ENCODE data around the gene SPATA31D4.

DNA sequence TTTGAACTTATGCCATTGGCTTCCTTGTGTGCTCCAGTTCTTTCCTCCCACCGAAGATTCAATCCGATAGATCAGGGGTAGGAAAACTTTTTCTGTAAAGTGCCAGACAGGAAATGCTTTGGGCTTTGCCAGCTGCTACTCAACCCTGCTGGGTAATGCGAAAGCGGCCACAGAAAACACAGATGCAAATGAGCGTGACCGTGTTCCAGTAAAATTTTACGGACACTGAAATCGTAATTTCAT lies 721 bp downstream of the NMRK1 start:
- PRO-cap, result no peak

DNA sequence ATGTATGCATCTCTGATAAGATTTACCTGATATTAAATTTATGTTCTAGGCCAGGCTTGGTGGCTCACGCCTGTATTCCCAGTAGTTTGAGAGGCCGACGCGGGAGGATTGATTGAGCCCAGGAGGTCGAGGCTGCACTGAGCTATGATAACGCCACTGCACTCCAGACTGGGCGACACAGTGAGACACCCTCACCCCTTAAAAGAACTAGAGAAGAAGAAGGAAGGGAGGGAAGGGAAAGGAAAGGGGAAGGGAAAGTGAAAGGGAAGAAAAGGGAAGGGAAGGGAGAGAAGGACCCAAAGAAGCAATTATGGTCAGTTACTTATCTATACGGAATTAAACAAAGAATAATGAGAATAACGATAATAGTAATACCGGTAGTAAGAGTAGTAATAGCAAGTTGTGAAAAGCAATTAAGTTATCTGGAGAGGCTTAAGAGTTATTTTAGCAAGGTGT lies 1.2 kb upstream of the RFK start:
- PRO-cap, result no peak

DNA sequence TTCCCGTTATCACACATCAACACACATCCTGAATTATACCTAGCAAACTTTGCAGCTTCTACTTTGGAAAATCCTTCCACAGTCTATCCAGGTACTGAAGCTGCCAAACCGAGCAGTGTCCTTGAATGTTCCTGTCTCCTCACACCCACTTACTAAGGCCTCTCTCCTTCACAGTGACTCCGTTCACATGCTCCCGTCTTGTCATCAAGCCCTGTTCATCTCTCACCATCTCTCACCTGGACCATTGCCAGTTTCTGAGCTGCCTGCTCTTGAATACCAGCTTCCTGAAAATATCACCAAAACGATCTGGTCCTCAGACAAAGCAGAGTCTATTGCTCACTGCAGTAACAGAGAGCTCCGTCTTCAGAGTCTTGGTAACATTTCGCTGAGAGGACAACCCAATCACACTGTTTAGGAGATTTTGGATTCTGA lies 57.4 kb downstream of the GCNT1 start:
- PRO-cap, result no peak

DNA sequence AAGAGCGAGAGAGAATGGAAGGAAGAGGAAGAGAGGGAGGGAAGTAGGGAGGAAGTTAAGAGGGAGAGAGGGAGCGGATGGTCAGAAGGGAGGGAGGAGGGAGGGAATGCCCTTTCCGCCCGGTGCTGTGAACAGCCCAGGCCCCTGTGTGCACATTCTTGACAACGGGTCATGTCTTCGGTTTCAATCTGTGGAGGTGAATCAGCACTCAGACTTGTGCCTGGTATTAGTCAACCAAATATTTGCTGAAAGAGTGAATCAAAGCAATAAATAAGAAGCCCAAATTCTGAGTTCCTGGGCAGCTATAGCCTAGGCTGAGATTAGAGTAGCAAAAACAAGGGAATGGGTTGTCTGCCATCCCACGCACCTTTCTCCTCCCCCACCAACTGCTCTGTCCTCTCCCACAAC lies 39.1 kb downstream of the PRUNE2 start:
- PRO-cap, result no peak

GRCh38 chr9:77528673-77529482 lies 119.2 kb downstream of the GNA14 start:
- PRO-cap, result no peak

- PRO-cap, result unidirectional peak, minus-strand start at chr9:77945035
Observed at GRCh38 chr9:77944651-77945463, 86.8 kb downstream of the GNAQ start.

DNA sequence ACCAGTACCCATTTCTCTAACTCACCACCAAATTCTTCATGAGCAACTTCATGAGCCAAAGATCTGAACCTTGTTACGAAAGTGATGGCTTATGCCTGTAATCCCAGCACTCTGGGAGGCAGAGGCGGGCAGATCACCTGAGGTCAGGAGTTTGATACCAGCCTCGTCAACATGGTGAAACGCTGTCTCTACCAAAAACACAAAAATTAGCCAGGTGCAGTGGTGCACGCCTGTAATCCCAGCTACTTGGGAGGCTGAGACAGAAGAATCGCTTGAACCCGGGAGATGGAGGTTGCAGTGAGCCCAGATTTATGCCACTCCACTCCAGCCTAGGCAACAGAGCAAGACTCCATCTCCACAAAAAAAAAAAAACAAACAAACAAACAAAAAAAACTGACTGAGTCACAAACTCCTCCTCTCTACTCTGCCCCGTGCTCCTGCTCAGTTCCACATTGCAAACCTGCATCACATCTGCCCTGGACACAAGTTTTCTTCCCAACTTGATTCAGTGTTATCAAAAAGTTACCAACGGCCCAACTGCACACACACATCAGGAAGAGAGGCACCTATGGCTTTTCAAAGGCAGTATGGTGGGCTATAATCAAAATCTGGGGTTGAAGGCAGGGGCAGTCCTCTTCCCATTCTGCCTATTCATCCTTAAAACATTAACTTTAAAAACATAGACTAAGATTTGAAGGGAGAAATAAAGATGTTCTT lies 61.6 kb downstream of the GNAQ start:
- PRO-cap, result no peak

- PRO-cap, result no peak
Observed at GRCh38 chr9:77985944-77986400, 45.6 kb downstream of the GNAQ start.

DNA sequence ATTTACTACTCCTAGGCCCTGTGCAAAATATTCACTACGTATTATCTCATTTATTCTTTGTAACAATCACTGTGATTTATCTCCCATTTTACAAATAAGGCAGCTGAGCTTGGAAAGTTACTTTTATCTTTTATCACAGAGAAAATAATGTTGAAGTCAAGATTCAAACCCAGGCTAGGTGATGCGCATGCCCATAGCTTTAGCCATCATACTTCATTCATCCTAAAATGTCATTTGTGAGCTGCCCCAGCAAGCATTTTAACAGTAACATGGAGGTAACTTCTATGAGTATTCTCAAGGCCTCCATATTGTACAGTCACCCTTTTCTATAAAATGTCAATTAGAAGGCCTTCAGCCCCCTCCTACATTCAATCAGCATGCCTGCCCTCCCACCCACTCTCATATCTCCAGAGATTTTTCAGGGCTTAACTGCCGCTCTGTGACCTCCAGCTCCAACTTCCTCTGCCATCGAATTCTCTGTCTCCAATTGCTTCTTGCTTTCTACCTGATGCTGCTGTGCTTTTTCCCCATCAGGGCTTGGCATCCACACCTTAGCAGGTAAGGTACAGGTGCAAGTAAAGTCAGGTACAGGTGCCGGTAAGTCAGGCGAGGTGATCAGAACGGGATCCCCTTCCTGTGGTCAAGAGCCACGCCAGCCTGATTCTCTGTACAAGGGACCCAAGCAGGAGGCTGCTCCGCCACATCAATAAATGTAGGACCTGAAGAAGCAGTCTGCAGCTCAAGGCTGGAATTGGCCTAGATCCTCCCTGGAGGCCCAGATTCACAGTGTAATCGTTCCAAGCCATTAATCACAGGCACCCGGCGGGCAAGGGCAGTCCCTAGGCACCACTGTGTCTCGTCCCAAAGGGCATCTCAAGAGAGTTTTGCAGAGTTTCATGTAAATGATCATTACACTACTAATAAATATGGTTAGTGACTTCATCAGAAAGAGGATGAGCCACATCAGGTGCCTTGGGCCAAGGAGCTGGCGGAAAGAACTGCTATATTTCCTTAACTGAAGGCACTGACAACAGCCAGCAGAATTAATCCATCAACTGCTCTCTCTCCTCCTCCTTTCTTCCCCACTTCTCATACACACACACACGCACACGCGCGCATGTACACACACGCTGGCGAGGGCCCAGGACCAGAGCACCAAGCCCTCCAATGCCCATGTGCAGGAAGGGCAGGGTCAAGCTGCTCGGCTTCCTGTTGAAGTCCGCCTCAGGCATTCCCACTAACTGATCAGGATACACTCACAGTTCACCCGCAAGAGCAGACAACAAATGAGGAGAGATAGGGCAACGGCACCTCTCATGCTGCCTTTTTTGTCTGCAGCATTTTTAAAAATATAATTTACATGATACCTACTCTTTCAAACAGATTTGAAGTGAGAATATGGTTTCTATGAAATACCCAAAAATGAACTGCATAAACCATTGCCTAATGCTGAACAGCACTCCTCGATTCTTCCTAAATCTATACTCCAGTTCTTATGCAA lies 34.1 kb downstream of the GNAQ start:
- PRO-cap, result no peak

DNA sequence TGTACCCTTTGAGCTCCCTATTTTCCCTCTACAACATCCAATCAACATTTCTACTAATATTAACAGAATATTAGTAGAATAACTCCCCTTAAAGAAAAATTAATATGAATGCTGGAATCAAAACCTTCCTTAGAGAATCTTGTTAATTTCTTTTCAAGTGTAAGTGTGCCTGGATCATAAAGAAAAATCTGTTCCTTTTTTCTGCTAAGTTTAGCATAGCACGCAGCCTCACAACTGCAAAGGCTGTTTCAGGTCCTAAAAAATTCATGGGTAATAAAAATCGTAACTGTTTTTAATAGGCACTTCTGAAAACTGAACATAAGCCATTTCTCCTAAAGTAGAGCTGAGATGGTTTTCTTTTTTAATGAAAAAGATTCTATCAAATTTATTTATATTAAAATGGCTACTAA lies 5.9 kb downstream of the GNAQ start:
- PRO-cap, result no peak

DNA sequence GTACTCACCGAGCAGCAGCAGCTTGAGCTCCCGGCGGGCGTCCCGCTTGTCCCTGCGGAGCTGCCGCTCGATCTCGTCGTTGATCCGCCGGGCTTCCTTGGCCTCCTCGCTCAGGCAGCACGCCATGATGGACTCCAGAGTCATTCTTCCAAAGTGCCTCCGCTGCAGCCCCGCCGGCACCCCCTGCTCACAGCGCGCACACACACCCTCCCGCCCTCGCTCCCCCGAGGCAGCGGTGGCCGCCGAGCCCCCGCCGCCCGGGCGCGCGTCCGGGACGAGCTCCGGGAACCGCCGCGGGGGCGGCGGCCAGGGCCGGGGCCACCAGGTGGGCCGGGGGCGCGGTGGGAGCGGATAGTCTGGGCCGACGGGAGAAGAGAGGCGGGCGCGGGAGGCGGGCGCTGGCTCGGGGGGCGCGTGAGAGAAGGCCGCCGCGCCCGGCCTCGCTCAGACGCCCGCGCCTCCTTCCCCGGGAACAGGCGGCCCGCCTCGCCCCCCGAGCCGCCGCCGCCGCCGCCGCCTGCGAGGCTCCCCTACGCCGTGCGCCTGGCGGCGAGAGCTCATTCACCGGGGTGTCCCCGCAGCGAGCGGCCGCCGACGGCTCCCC lies 417 bp downstream of the GNAQ start:
- PRO-cap, result bidirectional peak, plus-strand start at position 398 of the sequence, minus-strand start at position 218 of the sequence

- PRO-cap, result no peak
Observed at GRCh38 chr9:78239346-78239770, 3.5 kb downstream of the CEP78 start.

DNA sequence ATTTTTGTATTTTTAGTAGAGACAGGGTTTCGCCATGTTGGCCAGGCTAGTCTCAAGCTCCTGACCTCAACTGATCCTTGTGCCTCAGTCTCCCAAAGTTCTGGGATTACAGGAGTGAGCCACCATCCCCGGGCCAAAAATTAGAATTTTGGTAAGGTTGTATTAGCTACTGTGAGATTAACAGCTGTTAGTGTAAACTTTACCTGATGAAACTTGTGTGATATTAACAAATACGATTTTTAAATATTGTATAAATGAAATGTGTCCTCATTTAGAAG lies 478.8 kb upstream of the TLE4 start:
- PRO-cap, result no peak

DNA sequence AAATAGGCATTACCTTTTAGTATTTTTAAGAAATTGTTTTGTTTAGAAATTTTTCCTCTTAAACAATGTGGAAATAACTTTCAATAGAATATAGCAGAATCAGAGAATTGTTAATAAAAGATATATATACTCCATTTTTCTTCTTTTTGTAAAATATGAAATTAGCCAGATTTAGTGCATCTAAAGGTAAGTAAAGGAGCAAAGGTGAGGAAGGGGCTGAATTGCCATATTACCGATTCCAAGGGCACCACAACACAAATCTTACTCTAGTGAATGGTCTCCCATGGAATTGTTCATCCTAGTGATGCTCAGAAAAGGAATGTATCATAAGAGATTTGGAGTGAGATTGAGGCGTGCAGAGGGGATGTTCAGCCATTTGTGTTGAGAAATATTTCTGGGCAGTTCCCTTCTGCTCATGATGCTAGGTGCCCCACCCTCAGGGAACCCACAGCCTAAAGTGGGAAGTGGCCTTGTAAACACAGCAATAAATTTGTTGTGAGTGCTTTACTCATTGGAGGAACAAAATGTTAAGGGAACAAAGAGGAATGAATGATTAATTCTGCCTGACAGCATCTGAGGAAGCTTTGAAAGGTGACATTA lies 129.8 kb downstream of the TLE4 start:
- PRO-cap, result no peak

DNA sequence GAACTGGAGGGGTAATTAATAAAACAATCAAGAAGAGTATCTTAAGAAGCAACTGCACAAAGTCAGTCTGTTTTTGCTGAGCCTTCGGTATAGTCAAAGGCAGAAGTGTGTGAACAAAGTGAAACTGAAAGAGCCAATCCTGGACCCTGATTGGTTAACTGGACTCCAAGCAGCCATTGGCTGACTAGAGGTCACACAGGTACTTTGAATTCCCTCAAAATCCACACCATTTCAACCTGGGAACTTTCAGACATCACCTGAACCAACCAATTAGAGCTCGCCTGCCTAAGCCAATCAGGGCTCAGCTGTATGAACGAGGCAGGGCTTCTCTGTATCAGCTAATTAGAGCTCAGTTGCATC lies 286.7 kb downstream of the TLE4 start:
- PRO-cap, result no peak

DNA sequence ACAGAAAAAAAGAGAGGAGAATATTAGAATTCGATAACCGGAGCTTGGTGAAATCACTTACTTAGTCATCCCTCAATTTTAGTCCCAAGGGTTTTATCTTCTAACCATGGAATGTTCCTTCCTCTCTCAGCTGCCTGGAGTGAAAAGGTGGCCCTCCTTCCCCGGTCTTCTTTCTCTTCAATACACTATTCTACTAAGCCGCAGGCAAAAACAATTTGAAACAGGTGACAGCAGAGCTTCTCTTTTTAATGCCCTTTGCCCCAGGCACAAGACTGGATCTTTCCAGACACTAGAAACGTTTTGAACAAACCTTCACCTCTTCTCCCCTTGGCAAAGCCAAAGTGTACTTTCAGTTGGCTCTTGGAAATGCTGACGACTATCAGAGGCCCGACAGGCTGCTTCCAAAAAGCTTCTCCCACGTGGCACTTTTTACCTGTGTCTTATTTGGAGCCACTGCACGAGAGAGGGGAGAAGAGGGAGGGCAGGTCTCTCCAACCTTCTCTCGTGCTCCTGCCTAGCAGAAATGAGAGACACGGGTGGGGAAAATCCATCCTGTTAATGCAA lies 543.8 kb downstream of the TLE1 start:
- PRO-cap, result no peak

GRCh38 chr9:81372489-81373125 lies 316.7 kb downstream of the TLE1 start:
- PRO-cap, result no peak

GRCh38 chr9:81797500-81797758 lies 108.1 kb upstream of the TLE1 start:
- PRO-cap, result no peak

DNA sequence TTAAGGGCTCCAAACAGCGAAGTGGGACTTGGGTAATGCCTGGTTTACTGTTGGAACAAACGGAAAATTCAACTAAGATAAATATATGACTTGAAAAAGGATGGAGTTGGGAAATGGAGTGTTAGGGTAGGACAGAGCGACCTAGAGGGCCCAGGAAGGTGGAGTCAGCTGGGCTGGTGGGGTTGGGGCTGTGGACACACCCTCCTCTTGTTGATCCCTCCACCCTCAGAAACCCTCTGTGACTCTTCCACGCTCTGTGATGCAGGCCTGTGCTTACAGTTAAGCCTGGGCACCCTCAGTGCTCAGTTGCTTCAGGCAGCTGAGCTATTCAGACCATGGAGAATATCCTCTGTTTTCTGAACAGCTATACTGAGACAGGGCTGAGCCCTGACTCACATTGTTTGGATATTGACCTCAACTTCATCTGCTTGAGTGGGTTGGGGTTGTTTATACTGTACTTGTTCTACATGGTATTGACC lies at the start of gene SPATA31D4:
TSS of gene SPATA31D4 (plus strand) at position 250 of the 479 bp plus-strand sequence.
- PRO-cap, result no peak

DNA sequence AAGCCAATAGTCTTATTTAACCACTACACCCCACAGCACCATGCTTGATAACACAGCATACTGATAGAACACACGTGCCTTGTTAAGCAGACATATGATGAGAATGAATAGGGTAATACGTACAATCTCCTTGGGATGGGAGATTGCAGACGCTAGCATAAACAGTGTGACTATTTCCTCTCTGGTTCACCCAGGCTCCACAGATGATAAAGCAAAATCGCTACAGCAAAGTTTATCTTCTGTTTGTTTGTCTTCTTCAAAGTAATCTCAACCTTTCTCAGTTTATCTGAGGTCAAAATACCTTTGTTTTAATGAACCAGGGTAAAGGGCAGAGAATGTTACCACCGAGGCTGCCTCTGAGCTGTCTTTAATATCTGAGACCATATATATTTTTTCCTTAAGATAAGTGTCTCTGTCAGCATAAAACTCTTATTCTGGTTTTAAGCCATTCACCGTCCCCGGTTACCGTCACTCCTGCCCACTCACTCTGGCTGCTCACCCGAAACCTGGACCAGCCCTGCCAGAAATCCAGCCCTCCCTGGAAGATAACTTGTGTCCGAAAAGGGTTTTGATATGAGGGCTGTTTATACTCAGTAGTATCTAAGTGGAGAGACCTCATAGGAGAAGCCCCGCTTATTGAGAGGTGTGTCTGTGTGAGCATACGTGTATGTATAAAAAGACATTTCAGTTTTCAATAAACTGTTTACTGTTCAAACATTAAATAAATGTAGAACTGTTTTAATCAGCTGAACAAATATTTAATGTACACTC lies 465.5 kb downstream of the RASEF start:
- PRO-cap, result no peak

All from ureter (tissue), 1 donor.